ENCODE data around the genes WNT8B, SEC31B and SFXN3.

DNA sequence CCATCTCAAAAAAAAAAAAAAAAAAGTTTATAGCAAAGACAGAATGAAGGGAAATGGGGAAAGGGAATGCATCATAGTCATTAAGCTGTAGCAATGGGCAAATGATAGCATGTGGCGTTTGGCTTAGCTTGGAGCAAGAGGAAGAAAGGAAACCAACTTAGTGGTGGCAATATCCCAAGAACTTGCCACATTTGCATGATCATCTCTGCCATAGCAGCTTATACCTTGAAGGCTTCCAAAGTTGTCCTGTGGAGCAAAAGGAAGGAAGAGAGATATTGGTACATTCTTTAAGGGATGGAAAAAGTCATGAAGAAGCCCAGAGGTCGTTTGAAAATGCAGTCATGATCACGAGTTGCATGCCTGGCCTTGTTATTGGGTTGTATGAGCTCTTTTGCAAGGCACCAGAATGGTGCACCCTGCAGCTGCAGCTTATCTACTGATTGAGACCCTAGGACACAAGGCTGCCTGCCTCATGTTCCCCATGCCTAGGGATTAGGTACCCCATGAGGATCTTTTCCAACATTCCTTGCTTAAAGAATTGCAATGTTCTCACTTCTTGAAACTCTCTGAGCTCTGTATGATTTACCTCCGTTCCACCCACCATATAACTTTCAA is 6.7 kb downstream of the SCD start:
- PRO-cap = no peak
- RRBS = no CpG with 5 or more reads among the region's 4 CpGs

DNA sequence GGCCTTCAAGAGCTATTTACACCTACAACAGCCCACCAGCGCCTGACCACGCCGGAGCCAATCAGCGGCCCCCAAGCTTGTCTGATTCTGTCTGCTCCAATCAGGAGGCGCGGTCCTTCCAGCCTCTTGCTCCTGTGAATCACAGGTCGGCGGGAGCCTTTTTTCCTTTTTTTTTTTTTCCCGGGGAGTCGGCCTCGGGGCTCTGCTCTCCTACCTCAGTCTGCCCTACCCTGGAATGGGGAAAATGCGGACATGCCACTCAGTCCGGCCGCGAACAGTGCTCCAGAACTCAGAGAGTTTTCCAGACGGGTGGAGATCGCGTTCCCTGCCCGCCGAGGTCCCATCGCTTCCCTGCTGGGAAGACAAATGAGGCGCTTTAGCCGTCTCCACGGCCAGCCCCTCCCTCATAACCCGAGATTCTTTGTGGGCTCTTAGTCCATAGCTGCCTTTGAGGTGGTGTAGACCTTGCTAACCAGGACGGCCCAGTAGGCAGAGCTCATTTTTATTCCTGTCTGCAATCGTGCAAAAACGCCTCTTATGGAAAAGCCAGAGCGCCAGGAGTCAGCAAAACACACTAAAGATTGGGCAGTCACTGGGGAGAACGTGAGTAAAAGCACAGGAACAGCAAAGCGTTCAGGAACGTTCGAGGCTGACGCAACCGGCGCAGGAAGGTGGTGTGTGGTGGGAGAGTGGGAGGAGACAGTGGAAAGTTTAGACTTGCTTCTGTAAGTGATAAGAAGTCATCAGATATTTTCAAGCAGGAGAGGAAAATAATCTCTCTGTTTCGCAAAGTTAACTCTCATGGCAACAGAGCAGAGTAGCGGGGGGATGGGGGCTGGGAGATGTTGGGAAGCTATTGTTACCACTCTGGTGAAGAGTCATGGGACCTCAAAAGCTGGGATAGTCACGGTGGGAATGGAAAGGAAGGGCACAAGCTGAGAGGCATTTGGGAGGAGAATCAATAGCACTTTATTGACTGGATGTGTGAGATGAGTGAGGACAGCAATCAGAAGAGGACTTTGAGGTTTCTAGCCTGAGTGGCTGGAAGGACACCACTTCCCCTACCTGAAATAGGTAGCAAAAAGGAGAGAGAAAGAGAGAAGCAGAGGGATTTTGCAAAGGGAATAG is 26.7 kb downstream of the SCD start:
- PRO-cap = bidirectional peak, plus-strand start at position 135 of the sequence, minus-strand start outside the sequence; bidirectional peak, plus-strand start at position 577 of the sequence, minus-strand start at position 583 of the sequence
- RRBS = 2% methylated on average over 9 of the region's 39 CpGs

- PRO-cap = no peak
- RRBS = no CpG with 5 or more reads among the region's 4 CpGs
These were observed 30.9 kb downstream of the SCD start for GRCh38 chr10:100377975-100378385.

DNA sequence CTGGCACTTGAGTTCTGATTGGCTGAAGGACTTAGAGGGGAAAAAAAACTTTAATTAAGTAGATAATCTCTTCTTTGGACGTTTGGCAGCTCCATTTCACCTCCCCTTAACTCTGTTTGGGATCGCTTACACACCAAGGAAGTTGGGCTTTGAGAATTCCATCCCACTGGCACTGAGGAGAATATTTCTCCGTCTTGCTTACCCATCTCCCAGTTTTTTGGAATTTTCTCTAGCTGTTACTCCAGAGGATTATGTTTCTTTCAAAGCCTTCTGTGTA is at the start of gene WNT8B:
Gene WNT8B, plus strand, starts transcription at position 92 of the 277 bp plus-strand sequence.
- PRO-cap = no peak
- RRBS = no CpG with 5 or more reads among the region's 3 CpGs

- PRO-cap = unidirectional peak, minus-strand start at chr10:100519742
- RRBS = 12% methylated on average over 36 of the region's 84 CpGs
These were observed at the start of gene SEC31B for GRCh38 chr10:100518873-100520311. Gene SEC31B, minus strand, starts transcription at chr10:100519861.

DNA sequence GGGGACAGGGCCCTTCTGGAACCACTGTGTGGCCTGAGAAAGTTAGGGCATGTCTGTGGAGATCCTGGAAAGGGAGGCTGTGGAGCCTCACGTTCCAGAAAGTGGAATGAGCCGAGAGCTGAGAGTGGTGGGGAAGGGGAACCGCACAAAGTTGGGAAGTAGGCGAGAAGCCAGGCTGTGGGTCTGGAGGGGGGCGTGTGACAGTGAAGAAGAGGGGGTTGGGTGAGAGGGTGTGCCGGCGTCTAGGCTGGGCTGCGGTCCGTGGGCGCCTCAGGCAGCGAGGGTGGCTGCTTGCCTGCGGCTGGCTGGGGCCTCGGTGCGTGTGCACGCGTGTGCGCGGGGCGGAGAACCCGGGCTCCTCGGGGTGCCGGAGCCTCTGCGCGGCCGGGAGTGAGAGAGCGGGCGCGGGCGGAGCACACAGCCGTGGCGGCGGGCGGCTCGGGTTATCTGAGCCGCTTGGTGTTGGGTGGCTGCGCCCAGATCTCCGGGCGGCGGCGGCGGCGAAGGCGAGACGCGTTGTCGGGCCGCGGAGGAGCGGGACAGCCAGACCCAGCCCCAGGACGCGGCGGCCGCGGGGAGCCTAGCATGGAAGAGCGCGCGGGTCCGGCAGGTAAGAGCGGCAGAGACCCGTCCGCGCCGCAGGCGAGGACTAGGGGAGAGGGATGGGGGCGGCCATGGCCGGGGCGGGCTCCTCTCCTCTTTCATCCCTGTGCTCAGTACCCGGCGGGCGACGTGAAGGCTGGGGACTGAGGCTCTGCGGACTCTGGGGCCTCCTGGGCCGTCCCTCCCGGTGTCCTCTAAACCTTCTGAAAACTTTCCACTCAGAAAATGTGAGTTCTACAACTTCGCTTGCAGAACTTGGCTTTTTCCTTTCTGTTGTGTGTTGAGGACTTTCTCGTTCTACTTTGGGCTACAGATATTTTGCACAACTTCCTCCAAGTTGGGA is 10.0 kb upstream of the PAX2 start:
- PRO-cap = bidirectional peak, plus-strand start at position 273 of the sequence, minus-strand start outside the sequence; bidirectional peak, plus-strand start at position 719 of the sequence, minus-strand start at position 615 of the sequence
- RRBS = 6% methylated on average over 48 of the region's 76 CpGs

DNA sequence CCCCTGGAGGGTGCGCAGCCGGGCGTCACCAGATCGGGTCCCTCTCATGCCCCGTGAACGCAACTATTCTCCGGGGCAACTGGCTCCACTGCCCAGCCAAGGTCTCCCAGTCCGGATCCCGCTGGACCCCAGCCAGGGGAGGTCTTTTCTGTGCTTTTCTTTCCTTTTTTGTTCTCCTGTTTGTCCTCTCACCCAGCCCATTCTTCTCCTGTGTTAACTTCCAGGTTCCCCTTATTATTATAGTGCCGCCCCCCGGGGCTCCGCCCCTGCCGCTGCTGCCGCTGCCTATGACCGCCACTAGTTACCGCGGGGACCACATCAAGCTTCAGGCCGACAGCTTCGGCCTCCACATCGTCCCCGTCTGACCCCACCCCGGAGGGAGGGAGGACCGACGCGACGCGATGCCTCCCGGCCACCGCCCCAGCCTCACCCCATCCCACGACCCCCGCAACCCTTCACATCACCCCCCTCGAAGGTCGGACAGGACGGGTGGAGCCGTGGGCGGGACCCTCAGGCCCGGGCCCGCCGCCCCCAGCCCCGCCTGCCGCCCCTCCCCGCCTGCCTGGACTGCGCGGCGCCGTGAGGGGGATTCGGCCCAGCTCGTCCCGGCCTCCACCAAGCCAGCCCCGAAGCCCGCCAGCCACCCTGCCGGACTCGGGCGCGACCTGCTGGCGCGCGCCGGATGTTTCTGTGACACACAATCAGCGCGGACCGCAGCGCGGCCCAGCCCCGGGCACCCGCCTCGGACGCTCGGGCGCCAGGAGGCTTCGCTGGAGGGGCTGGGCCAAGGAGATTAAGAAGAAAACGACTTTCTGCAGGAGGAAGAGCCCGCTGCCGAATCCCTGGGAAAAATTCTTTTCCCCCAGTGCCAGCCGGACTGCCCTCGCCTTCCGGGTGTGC is 82.2 kb downstream of the PAX2 start:
- PRO-cap = no peak
- RRBS = 19% methylated on average over 43 of the region's 77 CpGs

DNA sequence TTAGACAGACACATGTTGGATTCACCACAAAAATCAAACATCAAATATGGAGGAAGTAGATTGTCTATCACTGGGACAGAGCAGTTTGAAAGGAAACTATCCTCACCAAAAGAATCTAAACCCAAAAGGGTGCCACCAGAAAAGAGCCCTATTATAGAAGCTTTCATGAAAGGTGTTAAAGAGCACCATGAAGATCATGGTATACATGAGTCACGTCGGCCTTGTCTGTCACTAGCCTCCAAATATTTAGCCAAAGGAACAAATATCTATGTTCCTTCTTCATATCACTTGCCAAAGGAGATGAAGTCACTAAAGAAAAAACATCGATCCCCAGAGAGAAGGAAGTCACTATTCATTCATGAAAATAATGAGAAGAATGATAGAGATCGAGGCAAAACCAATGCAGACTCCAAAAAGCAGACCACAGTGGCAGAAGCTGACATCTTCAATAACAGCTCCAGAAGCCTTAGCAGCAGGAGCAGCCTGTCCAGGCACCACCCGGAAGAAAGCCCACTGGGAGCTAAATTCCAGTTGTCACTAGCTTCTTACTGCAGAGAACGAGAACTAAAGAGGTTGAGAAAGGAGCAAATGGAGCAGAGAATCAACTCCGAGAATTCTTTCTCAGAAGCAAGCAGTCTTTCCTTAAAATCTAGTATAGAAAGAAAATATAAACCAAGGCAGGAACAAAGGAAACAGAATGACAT is 4.0 kb downstream of the SLF2 start:
- PRO-cap = no peak
- RRBS = no CpG with 5 or more reads among the region's 7 CpGs

DNA sequence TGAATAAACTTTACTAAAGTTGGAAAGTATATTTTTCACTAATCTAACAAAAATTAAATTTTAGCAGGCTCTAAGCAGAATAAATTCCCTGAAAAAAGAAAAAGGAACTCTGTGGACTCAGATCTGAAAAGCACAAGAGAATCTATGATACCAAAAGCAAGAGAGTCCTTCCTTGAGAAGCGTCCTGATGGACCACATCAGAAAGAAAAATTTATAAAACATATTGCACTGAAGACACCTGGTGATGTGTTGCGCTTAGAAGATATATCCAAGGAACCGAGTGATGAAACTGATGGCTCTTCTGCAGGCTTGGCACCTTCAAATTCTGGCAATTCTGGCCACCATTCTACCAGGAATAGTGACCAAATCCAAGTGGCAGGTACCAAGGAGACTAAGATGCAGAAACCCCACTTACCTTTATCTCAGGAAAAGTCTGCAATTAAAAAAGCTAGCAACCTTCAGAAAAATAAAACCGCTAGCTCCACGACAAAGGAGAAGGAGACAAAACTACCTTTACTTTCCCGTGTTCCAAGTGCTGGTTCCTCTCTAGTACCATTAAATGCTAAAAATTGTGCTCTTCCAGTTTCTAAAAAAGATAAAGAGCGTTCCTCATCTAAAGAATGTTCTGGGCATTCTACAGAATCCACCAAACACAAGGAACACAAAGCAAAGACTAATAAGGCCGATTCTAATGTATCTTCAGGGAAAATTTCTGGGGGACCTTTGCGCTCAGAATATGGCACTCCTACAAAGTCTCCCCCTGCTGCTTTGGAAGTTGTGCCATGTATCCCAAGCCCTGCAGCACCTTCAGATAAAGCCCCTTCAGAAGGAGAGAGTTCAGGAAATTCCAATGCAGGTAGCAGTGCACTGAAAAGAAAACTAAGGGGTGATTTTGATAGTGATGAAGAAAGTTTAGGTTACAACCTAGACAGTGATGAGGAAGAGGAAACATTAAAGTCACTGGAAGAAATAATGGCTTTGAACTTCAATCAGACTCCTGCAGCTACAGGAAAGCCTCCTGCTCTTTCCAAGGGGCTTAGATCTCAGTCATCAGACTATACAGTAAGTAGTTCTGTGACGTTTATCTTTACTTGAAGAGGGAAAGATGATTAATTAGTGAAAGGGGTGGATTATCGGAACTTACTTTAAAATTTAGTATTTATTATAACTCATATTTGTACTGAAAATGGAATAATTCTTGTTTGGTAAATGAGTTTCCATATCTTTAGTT is 11.6 kb downstream of the SLF2 start:
- PRO-cap = no peak
- RRBS = no CpG with 5 or more reads among the region's 11 CpGs

GRCh38 chr10:101000003-101001090 is 739 bp downstream of the LZTS2 start:
- PRO-cap = bidirectional peak, plus-strand start at chr10:101000193, minus-strand start at chr10:101000112; bidirectional peak, plus-strand start at chr10:101000334, minus-strand start at chr10:101000300
- RRBS = 4% methylated on average over 4 of the region's 32 CpGs

GRCh38 chr10:101005192-101005774 is 5.7 kb downstream of the LZTS2 start:
- PRO-cap = no peak
- RRBS = 98% methylated on average over 4 of the region's 29 CpGs

GRCh38 chr10:101029837-101030258 is 1.1 kb downstream of the PDZD7 start:
- PRO-cap = no peak
- RRBS = no CpG with 5 or more reads among the region's 22 CpGs

DNA sequence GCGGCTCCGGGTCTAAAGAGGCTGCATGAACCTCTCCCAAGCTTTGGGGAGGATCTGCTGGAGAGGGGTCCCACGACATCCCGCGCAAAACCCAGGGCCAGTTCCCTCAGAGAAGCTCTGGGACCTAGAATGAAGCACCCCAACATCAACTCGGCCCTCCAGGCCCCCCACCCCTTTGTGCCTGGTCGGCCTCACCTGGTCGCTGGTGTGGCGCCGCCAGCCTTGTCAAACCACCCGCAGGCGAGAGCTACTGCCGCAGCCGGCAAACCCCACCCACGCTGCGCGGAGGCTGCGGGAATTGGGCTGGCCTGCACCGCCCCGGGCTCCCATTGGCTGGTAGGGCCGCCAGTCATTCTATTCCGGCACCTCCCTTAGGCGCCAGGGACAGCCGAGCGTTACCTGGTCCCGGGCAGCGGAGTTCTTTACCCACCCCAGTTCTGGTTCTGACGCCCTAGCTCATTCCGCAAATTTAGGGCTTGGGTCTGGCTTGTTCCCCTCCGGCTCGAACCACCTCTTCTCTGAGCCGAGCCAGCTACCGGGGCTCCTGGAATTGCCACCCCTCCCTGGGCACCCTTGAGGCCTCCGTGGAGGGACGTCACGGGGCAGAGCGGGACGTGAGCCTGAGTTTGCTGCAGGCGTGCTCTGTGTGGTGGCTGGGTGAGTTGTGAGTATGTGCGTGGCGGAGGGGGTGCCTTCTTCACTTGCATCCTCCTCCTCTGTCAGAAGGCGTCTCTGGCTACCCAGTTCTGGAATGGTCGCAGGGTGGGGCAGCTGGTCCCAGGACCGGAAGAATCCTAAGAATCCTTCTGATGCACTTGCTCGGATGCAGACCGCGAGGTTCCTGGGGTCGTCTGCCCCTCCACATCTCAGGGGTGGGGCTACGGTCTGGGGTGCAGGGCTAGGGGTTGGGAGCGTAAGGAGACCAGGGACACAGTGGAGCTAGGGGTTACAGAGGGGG is at the start of gene SFXN3:
Gene SFXN3, plus strand, starts transcription at position 357 of the 958 bp plus-strand sequence.
- PRO-cap = bidirectional peak, plus-strand start at position 374 of the sequence, minus-strand start at position 232 of the sequence
- RRBS = 3% methylated on average over 20 of the region's 50 CpGs

GRCh38 chr10:101095271-101095914 is 33.6 kb downstream of the KAZALD1 start:
- PRO-cap = no peak
- RRBS = 49% methylated on average over 3 of the region's 11 CpGs

- PRO-cap = no peak
- RRBS = no CpG with 5 or more reads among the region's 14 CpGs
These were observed 10.3 kb upstream of the TLX1 start for GRCh38 chr10:101120854-101121243.

DNA sequence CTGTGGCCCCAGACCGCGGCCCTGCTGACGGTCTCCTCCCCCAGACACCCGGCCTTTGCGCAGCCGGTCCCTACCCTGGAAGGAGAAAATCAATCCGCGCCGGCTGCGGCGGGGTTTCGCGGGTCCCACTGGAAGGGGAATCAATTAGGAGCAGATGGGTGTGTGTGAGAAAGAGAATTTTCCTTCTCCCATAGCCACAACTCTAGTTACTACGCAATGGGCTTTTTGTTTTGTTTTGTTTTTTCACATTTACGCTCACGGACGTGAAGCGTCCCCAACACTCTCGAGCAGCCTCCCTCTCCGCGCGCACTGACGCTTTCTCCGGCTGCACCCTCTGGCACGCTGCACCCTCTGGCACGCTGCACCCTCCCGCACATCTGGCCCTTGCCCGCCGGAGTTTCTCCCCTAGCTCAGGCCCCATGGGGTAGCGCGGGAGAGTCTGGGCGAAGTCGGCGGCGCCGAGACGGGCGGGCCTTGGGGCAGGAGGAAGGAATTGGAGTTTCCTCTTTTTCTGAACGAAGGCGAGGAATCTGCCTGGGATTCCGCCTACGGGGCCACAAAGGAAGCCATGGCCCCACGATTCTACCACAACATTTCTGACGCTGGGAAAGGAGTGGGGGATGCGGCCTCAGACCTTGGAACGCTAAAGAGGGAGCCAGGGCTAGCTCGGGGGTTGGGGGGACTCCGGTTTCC is 3.9 kb downstream of the TLX1 start:
- PRO-cap = no peak
- RRBS = 4% methylated on average over 13 of the region's 48 CpGs

GRCh38 chr10:101140280-101141097 is 9.4 kb downstream of the TLX1 start:
- PRO-cap = no peak
- RRBS = 6% methylated on average over 26 of the region's 48 CpGs

- PRO-cap = no peak
- RRBS = 2% methylated on average over 19 of the region's 31 CpGs
These were observed 61.5 kb upstream of the BTRC start for GRCh38 chr10:101292520-101292855.

DNA sequence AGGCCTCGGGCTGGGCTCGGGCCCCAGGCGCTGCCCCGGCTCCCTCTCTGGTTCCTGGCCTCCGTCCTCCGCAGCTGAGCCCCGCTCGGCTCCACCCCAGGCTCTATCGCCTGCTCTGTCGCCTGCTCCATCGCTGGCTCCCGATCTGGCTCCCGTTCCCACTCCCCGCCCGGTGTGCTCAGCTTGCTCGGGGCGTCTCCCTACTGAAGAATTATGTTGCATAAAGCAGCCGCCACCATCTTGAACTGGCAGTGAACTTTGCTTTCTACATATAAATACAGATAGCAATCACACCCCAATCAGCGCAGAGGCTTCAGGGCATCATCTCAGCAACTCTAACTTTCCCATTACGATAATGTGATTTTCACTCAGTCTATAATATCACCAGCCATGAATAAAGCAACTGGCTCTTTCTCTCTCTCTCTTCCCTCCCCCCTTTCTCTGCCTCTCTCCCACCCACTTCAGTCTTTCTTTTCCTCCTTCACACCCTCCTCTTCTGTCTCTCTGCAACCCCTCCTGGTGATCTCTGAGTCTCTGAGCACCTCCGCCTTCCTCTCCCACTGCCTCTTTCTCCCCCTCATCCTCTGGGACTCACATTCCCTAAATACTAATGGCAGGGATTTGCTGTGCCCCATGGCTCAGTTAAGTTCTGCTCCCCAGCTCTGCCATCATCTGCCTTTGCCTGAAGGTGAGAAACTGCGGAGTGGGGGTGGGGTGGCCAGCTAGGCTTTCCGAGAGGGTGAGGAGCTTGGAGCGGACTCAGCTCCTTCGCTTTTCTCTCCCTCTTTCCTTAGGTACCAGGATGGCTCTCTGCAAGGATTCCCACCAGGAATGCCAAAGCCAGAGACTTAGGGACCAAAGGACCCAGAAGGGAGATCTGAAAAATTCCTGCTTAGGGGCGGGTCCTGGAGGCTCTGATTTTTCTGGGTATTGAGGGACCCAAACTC is 43.1 kb upstream of the BTRC start:
- PRO-cap = no peak
- RRBS = 18% methylated on average over 5 of the region's 26 CpGs

DNA sequence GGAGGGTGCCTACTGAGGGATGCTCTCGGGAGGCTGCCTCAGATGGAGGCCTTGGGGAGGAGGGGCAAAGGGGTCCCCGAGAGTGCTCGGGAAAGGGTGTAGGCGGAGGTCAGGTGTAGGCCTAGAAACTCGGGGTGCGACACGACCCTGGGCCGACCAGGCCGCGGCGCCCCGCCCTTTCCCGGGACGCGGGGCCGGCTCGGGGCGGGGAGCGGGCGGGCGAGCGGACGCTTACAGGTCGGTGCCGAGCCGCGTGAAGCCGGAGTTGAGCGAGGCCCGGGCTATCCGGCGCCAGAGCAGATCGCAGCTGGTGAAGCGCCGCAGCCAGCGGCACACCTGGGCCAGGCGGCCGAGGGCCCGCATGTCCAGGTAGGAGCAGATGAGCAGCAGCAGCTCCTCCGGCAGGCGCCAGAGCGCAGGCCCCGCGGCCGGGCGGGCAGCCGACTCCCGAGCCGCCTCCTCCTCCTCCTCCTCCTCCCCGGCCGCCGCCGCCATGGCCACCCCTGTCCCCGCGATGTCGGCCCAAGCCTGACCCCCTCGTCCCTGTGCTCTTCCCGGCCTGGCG is 742 bp downstream of the FBXW4 start:
- PRO-cap = bidirectional peak, plus-strand start at position 262 of the sequence, minus-strand start at position 180 of the sequence
- RRBS = 2% methylated on average over 29 of the region's 59 CpGs

Measured in kidney (tissue), 2 donors.